Vein endothelial cell (primary cell): ENCODE data around the genes MTA3 and THADA.

DNA sequence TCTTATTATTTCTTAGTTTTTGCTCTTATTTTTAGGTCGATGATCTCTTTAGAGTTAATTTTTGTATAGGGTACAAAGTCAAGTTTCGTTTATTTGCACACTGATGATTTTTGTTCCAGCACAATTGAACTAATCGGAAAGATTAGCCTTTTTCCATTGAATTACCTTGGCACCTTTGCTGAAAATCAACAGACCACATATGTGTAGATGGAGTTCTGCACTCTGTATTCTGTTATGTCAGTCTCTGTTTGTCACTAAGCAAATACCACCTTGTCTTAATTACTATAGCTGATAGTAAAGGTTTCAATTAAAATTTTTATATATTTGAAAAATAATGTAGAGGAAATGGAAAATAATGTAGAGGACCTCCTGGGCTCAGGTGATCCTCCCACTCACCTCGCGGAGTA, 18.8 kb downstream of the EML4 start:
- CAGE, long polyA plus RNA = no peak

DNA sequence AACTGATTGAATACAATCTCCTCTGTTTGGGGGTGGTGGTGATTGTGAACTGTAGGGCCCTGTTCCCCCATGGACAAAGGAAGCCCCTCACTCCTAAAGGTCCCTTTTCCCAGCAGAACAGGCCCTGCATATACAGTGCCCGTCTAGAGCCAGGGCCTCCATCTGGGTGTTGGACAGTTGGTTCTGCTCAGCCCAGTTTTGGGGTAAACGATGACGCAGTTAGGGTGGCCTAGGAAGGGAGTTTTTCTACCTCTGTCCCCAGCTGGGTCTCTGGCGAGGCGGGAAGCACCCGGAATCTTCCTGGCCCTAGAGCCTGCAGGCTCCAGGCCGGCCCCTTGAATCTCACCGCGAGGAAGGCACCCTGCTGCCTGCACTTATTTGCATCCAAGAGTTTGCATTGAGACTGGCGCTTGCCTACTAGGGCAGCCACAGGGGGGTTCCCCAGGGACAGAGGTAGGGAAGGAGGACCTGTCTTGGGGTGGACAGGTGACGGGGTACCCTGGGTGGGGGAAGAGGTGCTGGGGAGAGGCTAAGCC, 590 bp upstream of the MTA3 start:
- CAGE, long polyA plus RNA = no peak

GRCh38 chr2:42568310-42569093, at the start of gene MTA3:
MTA3 (plus strand) TSS chr2:42568632.
- CAGE, long polyA plus RNA = no peak

DNA sequence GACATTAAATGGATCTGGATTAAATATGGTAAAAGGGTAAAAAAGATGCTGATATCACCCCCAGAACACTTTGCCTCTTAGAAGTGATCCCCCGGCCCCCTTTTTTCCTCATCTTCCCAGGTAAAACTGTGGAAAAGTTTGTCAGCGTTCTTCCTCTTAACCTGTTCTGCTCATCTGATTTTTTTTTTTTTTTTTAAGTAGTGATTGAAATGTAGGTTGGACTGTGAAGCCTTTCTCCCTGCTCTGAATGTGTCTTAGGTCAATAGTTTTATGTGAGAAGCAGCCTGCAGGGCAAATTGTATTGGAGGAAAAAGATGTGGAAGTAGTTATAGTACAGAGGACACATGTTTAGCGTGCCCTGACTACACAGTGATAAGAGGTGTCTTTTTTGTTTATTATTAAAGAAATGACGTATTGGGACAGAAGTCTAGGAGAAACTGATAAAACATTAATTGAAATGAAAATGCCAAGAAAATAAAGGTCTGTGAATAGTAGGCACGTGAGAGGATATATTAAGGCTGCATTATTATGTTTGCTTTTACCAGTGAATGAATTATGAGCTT, 1.4 kb downstream of the MTA3 start:
- CAGE, long polyA plus RNA = no peak

DNA sequence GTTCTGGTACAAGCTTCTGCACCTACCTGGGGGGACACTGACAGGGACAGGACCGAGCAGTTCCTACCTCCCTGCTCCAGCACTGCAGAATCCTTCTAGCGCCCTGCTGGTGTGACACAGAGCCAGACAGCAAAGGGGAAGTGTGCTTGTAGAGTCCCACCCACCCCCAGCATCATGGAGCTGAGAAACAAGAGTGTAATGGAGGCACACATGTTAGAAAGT, 38.3 kb downstream of the OXER1 start:
- CAGE, long polyA plus RNA = no peak

DNA sequence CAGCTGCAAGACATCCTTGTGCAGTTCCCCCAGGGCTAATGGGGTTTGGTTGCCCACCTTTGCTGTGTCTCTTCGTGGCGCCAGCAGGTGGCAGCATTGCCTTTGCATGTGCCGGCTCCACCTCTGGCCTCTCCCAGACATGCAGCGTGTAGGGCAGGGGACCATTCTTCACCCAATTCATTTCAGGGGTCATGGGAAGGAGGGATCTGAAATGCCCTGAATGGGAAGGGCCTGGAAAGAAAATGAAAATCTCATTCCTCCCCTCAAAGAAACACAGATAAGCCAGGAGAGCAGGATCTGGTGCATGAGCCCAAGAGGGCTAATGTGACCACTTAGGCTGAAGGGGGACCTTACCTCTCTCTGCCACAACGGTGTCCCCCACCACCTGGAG, 36.6 kb upstream of the HAAO start:
- CAGE, long polyA plus RNA = no peak

- CAGE, long polyA plus RNA = no peak
Observed at GRCh38 chr2:42856967-42857564, 64.7 kb upstream of the HAAO start.

- CAGE, long polyA plus RNA = no peak
Observed at GRCh38 chr2:43047330-43047837, 179.0 kb downstream of the ZFP36L2 start.

DNA sequence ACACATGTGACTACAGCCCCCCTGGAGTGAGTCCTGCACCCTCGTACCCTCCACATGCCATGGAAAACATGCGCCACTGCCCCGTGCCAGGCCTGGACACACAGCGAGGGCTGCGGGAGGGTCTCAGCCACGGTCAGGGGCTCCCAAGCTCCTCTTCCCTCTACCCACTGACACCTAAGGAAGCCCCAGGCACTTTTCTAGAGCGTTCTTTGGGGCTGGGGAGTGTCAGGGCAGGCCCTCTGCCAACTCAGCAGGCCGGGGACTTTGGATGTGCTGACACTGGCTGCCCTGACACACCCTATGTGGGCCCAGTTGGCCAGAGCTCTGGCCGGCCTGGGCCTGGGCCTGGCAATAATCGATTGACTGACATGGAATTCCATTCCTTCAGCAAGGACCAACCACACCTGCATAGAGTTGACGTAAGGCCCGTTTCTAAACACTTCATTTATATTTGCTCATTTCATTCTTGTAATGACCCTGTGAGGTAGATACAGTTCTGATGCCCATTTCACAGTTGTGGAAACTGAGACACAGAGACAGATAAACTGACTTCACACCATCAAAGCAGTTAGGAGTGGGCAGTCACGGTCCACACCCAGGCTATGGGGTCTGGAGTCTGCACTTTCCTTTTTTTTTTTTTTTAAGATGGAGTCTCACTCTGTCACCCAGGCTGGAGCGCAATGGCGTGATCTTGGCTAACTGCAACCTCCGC, 70.4 kb downstream of the ZFP36L2 start:
- CAGE, long polyA plus RNA = no peak

DNA sequence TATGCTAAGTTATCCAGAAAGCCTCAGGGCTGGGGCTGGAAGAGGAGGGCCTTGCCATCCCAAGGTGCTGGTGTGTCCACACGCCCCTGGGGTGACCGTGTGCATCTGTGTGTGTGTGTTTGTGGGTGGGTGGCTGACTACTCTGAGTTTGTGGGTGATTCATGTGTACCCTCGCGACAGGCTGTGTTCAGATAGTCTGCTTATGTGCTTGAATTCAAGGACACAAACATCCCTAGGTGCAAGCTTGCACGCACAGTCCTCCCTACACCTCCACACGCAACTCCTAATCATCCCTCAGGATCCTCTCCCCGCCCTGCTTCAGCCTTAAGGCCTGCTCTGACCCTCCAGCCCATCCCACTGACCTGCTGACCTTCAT, 33.2 kb downstream of the ZFP36L2 start:
- CAGE, long polyA plus RNA = no peak

GRCh38 chr2:43323855-43325083, 97.9 kb upstream of the ZFP36L2 start:
- CAGE, long polyA plus RNA = no peak

GRCh38 chr2:43408095-43408559, 181.7 kb upstream of the ZFP36L2 start:
- CAGE, long polyA plus RNA = no peak

- CAGE, long polyA plus RNA = no peak
Observed at GRCh38 chr2:43426108-43426906, 169.5 kb downstream of the THADA start.

DNA sequence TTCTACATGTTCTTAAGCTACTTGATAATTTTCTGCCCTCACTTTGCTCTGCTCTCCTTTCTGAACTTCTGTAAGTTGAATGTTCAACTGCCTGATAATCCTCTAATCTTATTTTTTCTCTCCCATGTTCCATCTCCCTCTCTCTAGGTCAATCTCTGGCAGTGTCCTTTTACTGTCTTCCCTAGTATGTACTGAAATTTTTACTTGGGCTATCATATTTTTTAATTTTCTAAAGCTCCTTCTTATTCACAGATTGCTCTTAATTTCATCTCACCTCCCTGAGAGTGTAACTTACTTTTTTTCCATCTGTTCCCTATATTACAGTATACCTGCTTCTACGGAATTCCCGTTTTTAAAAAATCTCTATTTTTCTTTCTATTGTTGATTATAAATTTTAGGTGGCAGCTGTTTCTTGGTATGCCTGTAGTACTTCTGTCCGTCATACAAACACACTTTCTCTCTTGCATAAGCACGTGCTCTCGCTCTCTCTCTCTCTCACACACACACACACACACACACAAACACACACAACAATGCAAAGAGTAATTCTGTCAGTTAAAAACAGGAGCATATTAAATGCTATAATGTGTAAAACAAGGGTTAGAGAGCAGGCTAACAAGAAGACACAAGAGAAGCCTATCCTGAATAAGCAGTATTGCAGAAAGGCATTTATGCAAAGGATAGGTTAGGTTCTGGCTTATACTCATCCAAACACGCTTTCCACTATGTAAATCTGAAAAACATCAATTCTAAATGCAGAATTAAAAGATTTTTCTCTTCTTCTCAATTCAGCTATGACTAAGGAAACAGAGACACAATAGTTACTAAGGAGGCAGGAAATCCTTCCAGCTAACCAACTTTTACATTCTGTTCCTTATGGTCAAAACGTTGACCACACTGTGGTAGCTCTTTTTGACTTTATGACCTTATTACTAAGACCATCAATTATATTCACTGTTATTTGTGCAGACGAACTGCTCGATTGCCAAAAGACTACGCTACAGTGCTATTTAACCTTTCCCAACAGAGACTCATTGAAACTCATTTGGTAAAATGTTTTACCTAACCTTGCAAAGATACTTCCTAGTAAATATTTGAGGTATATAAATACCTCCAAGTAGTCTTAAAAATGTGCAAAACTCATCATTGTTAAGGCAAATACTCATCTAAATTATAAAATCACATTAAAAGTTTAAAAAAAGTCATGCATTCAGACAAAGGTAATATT, 140.4 kb downstream of the THADA start:
- CAGE, long polyA plus RNA = no peak

DNA sequence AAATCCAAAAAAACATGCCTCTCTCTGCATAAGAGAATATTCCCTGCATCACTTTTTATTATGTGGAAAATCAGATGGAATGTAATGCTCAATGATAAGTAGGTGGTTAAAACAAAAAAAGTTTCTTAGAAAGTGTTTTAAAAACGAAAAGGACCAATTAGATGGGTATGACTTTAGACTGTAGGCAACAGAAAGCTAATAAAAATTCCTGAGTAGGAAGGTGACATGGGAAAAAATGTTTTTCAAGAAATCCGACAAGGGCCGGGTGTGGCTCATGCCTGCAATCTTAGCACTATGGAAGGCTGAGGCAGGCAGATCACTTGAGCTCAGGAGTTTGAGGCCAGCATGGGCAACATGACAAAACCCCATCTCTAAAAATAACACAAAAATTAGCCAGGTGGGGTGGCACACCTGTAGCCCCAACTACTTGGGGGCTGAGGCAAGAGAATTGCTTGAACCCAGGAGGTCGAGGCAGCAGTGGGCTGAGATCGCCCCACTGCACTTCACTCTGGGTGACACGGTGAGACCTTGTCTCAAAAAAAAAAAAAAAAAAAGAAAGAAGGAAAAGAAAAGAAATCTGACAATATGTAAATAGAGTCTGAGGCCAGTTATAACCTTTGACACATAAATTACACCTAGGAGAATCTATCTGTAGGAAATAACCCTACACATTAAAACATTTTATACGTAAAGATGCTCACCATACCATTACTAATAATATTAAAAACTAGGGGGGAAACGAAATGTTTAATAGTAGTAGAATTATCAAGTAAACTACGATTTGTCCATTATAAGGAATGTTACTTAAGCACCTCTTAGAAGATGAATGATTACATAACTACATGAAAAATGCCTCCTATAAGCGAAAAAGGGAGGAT, 125.9 kb downstream of the THADA start:
- CAGE, long polyA plus RNA = no peak

GRCh38 chr2:43595513-43596255, at the start of gene THADA:
THADA (minus strand) TSS chr2:43596038.
- CAGE, long polyA plus RNA = no peak

DNA sequence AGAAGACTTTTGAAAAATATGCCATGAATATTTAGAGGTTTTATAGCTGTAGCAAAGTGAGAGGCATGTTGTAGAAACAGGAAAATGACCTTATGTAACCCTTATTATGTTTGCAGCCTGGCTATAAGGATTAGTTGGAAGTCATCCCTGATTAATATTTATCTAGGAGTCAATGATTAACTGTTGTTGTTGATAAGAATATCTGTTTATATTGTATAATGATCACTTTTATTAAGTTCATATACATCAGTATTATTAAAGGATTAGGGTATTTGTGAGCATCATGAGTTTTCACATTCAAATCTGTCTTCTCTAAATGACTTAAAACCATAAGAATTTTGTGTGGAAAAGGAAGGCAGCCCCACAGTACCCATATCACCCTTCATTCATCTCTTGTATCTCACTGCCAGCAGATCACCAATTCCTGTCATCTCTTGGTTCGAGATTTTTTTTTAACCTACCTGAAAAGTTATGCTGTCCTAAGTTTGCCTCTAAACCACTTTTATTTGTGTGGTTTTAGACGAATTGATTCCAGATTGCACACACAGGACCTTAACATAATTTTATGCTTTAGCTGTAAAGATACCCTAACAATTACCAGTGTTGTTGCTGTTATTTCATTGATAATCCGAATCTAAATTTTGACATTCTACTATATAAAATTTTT, 32.1 kb downstream of the ABCG5 start:
- CAGE, long polyA plus RNA = no peak

DNA sequence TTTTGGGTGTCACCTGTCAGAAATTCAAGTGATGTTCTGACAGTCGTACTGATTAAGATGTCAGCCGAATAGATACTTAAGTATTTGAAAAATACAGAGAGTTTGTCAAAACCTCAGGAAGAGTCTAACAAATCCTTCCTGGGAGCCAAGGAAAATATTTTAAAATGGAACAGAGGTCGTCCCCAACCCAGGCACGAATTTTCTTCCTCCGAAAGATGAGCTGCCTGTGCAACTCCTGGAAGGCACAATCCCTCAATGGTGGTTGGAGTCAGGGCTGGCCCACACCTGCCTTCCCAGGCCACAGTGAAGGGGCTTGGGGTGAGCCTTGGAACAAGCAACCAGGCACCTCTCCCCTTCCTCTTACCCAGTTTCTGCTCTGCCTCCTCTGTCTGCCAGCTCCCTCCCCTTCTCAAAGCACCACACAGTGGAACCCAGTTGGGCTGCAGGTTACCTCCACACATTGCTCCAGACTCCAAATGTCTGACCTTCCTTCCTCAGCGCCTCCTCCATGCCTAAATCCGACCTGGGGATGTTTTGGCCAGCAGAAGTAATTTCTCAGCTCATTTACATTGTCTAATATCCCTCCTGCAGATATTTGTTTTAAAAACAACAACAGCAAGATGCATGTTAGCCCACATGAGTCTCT, 2.7 kb downstream of the ABCG8 start:
- CAGE, long polyA plus RNA = no peak

- CAGE, long polyA plus RNA = no peak
Observed at GRCh38 chr2:43905398-43906090, 66.8 kb downstream of the ABCG8 start.

DNA sequence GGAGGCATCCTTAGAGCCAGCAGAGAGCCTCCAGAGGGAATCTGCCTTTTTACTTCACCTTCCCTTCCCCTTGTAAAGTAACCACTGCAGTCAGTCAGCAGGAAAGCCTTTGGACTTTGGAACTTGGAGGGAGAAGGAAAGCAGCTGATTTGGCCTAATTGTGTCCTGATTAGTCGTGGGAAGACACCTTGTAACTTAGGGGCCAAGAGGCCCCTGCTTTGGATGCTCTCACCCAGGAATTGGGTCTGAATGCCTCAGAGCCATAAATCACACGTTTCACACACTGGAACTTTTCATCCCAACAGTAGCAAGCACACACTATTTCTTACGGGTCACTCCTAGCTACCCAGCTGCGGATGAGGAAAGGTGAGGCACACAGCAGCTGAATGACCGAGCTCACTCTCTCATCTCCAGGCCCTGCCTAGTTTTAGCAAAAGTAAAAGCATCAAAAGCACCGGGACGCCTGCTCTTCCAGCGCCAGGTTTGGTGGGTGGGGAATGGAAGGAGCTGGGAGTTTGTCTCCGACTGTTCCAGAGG, 80.9 kb upstream of the PPM1B start:
- CAGE, long polyA plus RNA = no peak